Retinal pigment epithelial cell (primary cell): ENCODE measurements around a stretch of chr10.

DNA sequence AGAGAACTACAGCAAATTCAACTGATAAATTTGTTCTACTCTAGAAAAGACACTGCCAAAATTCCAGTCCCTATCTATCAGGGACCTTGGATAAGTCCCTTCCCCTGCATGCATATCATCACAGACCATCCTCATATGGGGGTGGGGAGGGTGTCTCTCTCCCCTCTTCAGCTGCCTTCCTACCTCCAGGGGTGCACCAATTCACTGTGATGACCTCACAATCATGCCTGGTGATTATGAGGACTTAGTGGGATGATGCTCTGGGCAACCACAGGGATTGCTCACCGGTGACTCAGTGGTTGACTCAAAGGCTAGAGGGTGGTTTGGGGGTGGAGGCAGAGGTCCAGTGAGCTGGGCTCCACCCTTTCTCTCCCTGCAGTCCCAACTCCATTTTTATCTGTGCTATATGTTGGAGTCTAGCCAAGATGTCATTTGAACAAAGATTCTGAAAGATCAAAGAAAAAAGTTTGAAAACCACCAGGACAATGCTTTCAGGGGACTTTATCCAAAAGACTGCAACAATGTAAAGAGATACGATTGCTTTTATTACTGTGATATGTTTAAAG, 286.9 kb downstream of the KCNMA1 start:
- RRBS: no CpG with 5 or more reads among the region's 2 CpGs

- RRBS: no CpG with 5 or more reads among the region's 5 CpGs
Measured at GRCh38 chr10:77365538-77366116, 272.0 kb downstream of the KCNMA1 start.

DNA sequence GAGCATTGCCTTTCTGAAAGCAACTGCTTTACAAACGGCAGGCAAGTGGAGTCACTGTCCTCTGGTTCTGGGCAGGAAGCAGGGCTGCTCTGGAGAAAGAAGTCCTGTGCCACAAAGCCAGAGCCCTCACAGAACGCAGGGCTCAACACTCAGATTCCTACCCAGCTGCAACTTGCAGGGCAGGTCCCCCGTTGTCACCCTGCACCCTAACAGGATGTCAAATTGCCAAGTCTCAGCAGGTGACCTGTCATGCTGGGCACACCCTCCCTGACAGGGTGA, 227.7 kb downstream of the KCNMA1 start:
- RRBS: no CpG with 5 or more reads among the region's 3 CpGs

GRCh38 chr10:77478059-77478624, 159.5 kb downstream of the KCNMA1 start:
- RRBS: no CpG with 5 or more reads among the region's 4 CpGs

DNA sequence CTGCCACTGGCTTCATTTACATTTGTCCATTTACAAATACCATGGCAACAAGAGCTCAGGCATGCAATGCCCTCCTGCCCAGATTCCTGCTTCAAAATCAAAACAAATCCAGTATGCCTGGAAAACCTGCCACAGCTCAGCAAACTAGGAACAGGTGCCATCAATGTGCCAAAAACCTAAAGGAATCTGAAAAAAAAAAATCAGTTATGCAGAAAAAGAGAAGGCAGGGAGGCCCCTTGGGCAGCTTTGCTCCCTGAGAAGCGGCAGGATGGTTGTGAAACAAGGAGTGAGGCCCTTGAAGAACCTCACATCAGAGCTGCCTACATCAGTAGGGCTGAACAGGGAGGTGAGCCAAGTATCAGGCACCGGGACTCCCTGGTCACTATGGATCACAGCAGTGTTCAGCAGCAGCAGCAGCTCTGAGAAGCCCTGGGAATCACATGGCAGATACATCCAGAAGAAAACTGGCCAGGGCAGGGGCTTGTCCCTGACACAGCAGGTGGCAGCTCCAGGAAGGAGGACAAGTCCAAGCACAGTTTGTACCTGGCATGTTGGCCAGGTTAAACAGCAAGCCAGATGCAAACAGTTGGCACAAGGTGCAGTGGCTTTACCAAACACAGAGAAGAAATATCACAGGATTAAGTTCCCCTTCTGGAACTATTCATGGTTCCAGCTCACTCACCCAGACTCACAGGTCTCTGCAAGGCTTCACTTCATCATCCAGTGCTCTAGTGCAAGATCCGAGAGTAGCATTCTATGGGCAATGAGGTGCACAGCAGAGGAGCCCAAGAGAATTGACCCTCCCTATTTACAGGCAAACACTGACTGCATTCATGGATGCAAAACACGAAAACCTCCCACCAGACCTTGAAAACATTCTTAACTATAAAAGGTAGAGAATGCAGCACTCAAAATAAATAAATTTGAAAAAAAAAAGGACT, 139.4 kb downstream of the KCNMA1 start:
- RRBS: no CpG with 5 or more reads among the region's 4 CpGs

DNA sequence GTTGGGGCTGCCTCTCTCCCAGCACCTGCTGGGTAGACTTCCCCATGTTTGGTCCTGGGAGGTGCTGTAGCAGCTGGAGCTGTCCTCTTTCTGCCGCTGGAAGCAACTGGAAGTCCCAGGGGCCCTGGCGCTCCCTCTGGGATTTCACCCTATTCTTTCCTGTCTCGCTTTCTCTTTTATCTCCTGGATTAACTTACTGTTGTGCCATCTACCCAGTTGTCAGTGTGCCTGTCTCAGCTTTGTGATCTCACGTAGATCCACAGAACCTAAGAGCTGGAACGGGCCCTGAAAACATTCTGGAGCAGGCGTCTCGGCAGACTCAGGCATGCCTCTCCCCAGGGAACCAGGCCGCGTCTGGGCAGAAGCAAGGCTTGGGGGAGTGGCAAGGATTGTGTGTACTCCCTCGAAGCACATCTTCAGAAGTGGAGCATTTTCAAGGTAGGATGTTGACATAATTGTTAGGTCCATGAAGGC, 87.3 kb downstream of the KCNMA1 start:
- RRBS: no CpG with 5 or more reads among the region's 10 CpGs

GRCh38 chr10:77553950-77554459, 83.6 kb downstream of the KCNMA1 start:
- RRBS: no CpG with 5 or more reads among the region's 6 CpGs

DNA sequence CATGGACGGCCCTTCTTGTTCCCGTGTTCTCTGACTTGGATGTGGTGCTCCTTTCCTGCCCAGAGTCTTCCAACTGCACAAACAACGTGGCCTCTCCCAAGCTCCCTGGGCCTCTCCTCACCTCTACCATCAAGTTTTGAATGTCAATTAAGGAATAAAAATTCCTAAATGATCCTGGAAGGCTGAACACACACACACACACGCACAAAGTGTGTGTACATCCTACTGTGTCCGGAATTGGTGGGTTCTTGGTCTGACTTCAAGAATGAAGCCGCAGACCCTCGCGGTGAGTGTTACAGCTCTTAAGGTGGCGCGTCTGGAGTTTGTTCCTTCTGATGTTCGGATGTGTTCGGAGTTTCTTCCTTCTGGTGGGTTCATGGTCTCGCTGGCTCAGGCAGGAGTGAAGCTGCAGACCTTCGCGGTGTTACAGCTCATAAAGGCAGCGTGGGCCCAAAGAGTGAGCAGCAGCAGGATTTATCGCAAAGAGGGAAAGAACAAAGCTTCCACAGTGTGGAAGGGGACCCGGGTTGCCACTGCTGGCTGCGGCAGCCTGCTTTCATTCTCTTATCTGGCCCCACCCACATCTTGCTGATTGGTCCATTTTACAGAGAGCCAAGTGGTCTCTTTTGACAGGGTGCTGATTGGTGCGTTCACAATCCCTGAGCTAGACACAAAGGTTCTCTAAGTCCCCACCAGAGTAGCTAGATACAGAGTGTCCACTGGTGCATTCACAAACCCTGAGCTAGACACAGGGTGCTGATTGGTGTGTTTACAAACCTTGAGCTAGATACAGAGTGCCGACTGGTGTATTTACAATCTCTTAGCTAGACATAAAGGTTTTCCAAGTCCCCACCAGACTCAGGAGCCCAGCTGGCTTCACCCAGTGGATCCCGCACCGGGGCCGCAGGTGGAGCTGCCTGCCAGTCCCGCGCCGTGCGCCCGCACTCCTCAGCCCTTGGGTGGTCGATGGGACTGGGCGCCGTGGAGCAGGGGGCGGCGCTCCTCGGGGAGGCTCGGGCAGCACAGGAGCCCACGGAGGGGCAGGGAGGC, 47.9 kb downstream of the KCNMA1 start:
- RRBS: no CpG with 5 or more reads among the region's 37 CpGs

DNA sequence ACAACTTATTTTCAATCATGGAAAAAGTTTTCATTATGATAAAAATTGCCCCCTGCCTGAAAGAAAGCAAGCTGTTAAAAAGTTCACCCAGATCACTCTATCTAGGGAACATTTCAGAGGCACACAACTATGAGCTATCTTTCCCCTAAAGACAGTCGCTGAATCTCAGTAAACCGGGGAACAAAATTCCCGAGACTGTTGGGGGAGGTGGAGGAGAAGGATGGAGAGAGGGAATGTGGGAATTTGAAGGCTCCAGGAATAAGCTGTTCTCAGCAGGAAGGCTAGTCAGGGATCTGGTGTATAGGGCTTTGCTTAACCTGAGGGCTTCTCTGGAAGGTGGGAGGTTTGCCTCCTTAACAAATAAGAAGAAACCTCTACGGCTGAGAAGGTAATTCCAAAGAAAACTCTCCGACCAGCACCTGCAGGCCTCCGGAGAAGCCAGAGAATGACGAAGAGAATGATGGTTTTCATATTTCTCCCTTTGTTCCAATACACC, 2.2 kb downstream of the KCNMA1 start:
- RRBS: no CpG with 5 or more reads among the region's 7 CpGs

DNA sequence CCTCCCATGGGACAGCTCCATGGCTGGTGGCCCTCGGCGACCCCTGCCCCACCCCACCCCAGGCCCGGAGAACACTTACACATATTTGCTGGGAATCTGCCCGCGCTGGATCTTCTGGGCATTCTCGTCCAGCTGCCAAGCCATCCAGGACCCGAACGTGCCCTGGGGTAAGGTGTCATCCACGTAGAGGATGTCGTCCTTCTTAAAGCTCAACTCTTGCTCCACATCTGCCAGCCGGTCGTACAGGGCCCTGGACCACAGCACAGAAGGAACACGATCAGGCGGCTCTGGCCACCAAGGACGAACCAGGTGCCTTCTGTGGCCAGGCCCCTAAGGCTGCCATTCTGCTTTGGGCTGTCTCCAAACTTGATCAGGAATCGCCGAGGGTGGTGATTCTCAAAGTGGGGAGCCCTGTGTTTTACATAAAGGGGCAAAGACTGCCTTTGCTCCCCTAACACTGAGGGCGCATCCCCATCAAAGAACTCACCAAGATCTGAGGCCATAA, 119.8 kb downstream of the DLG5 start:
- RRBS: no CpG with 5 or more reads among the region's 18 CpGs

- RRBS: no CpG with 5 or more reads among the region's 5 CpGs
Measured at GRCh38 chr10:77855033-77855774, 71.4 kb downstream of the DLG5 start.

DNA sequence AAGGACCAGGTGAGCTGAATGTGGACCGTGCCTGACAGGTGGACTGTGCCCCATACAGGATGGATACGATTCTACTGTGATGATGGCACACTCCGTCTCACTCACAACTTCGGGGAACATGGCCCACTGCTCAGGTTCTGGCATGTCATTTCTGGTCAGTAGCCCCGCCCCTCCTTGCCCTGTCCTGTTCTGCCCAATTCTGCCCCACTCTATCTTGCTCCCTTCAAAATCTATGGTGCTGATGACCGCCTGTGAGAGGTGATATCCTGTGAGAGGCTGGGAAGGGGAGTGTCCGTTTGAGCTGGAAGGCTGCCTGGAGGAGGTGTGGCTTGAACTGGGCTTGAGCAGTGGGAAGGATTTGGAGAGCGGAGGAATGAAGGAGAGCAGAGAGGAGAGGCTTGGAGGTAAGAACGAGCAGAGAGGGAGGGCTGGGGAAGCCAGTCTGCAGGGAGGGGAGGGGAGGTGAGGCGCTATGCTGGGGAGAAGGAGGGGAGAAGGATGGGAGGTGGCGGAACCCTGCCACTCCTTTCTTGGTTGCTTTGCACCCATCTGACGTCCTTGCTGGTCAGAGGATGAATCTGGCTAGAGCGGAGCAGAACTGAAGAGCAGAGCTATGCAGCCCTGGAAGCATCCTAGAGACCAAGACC, 145.3 kb downstream of the RPS24 start:
- RRBS: no CpG with 5 or more reads among the region's 13 CpGs

DNA sequence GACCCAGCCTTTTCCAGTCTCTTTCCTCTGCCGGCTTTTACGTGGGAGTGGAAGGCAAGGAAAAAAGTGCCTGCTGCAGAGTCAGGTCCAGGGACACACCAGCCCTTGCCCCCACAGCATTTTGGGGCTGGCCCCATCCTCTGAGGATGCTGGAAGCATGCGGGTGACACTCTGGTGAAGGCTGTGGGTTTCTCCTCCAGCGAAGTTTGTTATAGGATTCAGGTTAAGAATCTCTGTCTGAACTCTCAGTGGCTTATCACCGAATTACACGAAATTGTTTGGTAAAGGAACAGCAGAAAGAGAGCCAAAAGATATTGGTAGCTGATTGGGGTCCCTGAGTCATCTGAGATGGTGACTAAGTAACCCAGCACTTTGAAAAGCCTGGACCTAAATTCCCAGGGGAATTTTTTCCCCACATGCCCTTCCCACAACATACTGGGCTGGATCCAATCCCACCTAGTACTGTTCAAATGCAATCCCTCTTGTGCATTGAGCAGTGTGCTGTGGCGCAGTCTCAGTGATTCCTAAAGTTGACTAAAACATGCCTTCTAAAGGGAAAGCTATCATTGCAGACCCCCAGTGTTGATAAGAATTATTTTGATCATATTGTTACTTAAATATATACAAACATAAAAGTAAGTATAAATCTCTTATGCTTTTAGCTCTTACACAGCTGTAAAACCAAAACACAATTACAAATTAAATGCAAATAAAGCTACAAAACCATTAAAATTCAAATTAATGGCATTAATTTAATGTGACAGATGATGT, 424.5 kb downstream of the RPS24 start:
- RRBS: no CpG with 5 or more reads among the region's 7 CpGs

- RRBS: no CpG with 5 or more reads among the region's 3 CpGs
Measured at GRCh38 chr10:78577668-78577980, 491.1 kb upstream of the ZMIZ1 start.

DNA sequence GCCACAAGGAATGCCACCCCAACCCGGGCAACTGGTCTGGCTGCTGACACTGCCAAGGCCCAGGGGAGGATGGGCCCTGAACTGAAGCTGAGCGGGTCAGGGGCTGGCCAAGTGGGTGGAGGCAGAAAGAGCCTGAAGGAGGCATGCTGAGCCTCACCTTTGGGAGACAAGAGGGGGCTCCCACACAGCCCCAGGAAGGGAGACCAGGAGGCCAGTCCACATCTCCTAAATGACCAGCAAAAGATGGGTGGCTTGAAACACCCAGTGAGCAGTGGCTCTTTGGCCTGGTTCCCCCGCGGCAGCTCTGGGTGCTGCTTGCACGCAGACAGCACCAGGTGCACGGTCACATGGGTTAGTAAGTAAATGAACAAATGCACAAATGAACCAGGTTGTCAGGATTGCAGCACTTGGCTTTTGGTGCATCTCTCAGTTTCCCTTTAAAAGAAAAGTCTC, 141.3 kb upstream of the ZMIZ1 start:
- RRBS: no CpG with 5 or more reads among the region's 6 CpGs

DNA sequence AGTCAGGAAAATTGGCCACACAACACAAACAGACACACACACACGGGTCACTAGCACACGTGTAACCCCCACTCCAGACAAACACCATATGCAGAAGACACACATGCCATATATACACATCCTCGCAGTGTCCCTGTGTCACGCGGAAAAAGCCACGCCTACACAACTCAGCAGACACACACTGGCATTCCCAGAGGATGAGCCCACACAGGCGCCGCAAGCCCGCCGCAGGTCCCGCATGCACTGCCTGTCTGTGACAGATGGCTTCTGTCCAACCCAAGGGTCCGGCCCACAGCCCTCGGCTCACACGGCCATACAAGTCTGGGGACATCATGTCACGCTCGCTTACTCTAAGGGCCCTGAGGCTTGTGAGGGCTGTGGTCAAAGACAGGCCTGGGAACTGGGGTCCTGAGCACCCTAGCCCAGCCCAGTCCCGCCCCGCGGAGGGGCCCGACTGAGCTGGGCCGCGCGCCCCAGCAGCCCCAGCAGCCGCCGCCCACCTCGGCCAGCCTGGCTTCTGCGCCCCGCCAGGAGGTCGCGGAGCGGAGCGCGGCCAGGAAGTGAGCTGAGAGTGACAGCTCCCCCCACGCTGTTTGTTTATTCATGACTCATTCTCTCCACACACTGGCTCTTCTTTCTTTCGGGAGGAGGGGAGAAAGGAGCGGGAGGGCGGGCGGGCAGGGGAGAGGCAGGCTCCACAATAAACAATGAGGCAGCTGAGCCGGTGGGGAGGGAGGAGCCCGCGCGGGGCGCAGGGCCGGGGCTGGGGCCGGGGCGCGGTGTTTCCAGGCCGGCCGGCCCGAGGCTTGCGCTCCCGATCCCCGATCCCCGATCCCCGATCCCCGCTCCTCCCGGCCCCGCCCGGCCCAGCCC, 95.4 kb upstream of the ZMIZ1 start:
- RRBS: 3% methylated on average over 15 of the region's 59 CpGs

- RRBS: no CpG with 5 or more reads among the region's 3 CpGs
Measured at GRCh38 chr10:79007810-79008322, 60.9 kb upstream of the ZMIZ1 start.

DNA sequence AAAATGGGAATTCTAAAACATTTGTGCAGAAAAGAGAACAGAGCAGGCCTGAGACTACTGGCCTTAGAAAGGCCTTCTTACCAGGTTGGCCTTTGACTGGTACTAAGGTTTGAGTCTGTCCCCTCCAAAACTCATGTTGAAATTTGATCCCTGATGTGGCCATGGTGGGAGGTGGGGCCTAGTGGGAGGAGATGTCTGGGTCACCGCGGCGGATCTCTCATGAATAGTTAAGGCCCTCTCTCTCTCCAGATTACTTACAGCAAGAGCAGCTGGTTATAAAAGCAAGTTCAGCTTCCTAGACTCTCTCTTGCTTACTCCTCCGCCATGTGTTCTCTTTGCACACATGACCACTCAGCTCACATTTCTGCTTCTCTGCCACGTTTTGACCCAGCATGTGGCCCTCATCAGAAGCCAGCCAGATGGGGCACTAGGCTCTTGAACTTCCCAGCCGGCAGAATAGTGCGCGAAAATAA, 30.0 kb upstream of the ZMIZ1 start:
- RRBS: no CpG with 5 or more reads among the region's 8 CpGs

GRCh38 chr10:79047950-79048624, 20.7 kb upstream of the ZMIZ1 start:
- RRBS: no CpG with 5 or more reads among the region's 12 CpGs

GRCh38 chr10:79059101-79059736, 9.5 kb upstream of the ZMIZ1 start:
- RRBS: no CpG with 5 or more reads among the region's 10 CpGs